ENCODE results near the gene KHDRBS2.

DNA sequence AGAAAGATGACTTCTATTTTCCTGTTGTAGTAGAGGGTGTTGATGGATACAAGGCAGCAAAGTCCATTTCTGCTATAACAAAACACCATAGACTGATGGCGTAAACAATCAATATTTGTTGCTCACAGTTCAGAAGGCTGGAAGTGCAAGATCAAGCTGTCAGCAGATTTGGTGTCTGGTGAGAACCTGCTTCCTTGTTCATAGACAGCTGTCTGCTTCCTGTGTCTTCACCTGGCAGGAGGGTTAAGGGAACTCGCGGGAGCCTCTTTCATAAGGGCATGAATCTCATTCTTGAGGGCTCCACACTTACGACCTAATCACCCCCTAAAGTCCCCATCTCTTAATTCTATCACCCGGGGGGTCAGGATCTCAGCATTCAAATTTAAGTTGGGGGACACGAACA lies 83.0 kb upstream of the ELOVL5 start:
- RAMPAGE, long total RNA = no peak
- RRBS = no CpG with 5 or more reads among the region's 6 CpGs

- RAMPAGE, long total RNA = no peak
- RRBS = no CpG with 5 or more reads among the region's 3 CpGs
Observed at GRCh38 chr6:53464731-53465054, 80.2 kb downstream of the GCLC start.

DNA sequence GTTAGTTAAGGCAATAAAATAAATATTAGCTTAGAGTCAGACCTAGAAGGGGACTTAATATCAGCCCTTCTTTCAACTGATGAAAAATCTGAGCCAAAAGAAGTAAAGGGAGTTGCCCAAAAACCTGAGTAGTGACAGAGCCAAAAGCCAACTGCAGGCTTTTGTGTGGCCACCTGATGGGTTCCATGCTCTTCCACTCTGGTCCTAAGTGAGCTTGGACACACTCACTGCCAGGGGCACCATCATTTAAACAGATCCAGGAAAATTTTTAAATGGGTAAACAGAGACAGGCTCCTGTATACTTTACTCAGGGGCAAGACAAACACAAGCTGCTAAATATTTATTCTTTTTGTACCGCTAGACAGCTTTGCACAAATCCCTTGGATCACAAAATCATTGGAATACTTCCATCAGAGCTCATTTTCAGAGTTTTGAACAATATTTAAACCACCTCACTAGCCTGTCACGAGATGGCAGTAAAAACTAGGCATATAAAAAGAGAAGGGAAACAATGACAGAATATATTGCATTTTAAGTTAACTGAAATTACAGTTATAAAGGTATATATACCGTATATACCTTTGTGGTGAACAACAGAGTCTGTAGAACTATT lies 31.4 kb downstream of the GCLC start:
- RAMPAGE, long total RNA = no peak
- RRBS = no CpG with 5 or more reads among the region's 3 CpGs

GRCh38 chr6:53532099-53532827 lies 12.6 kb downstream of the GCLC start:
- RAMPAGE, long total RNA = no peak
- RRBS = no CpG with 5 or more reads among the region's 7 CpGs

- RAMPAGE, long total RNA = no peak
- RRBS = no CpG with 5 or more reads among the region's 2 CpGs
Observed at GRCh38 chr6:53614665-53615196, 50.8 kb downstream of the KLHL31 start.

DNA sequence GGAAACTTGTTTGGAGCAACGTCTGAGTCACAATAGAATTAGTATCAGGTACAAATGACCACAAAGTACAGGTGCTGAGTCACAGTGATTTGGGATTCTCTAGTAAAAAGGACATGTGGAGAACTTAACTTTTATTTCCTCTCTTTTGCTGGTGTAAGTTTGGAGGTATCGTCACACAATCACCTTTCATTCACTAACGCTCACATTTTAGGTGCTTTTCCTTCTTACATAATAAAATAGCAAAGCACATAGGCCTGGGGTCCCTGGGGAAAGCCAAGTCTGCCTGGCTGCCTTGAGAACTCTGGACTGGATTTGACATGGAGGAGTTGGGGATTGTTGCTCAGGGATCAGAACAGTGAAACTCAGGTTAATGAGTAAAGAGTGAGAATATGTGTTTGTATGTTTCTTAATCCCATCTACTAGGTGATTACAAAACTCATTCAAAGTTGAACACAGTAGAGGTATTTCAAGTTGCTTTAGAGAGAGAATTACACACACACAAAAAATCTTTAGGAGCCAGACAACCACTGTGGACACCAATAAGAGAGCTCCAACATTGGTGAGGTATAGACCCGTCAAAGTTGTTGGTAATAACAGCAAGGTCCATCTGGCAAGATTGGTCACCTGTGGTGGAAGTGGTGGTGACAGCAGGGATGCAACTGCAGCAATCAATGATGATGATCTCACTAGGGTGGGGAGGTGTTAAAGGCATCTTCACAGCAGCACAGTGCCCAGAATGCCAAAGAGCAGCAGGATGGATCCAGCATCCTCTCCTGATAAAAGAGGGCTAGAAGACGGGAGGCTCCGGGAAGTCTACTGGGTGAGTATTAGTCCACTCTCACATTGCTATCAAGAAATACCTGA lies 49.3 kb downstream of the KLHL31 start:
- RAMPAGE, long total RNA = no peak
- RRBS = no CpG with 5 or more reads among the region's 6 CpGs

DNA sequence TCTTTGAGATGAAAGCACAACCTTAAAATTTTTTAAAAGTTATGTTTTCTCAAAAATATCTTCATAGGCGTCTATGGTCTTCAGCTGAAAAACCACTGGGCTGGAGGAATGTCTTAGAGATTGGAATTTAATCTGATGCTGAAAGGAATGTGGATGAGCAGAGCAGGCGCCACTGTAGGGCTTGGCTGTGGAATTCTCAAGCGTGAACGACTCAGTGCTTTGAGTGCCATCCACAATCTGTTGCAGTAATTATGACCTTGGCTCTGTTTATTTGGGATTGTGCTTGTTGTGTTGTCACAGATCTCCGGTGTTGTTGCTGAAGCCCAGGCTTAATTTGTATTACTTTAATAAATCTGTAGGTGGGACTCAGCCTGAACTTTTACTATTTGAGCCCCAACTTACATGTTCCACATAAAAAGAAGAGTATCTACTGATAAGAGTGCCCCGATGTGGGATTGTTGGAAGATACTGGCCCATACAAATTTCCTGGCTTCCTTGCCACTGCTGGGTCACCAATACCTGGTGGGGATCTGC lies 149.2 kb upstream of the MLIP start:
- RAMPAGE, long total RNA = no peak
- RRBS = no CpG with 5 or more reads among the region's 6 CpGs

DNA sequence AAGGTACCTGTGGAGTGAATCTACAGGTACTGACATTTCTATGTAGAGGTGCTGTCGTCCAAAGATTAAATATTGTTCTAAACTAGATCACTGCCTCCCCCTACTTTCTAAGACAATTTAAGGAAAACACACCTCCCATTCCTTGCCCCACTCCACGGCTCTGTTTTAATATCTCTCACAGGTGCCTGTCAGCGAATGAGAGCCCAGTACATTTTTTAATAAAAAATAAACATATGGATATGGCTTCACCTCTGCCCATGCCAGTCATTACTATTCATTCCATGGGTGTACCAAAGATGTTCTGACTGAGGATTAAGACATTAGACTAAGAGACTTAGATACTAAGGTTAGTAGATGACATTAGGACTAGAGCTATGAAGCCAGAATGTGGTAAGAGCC lies 57.8 kb downstream of the FAM83B start:
- RAMPAGE, long total RNA = no peak
- RRBS = no CpG with 5 or more reads among the region's 3 CpGs

DNA sequence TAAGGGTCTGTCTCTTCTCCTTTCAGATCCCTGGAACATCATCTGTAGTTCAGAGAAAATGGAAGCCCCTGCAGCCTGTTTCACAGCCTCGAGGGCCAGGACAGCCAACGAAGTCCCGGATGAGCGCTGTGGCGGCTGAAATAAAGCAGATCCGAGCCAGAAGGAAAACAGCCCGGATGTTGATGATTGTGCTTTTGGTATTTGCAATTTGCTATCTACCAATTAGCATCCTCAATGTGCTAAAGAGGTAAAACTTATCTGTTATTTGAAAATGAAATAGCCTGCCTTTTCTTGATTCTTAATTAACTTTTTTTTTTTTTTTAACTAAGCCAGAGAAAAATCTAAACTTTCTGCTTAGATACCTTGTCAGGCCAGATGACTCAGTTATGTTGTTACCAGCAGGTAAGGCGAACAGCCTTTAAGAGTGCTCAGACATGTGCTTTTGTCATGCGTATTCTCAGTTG lies 49.9 kb upstream of the GFRAL start:
- RAMPAGE, long total RNA = no peak
- RRBS = 20% methylated on average over 5 of the region's 9 CpGs

- RAMPAGE, long total RNA = no peak
- RRBS = no CpG with 5 or more reads among the region's 6 CpGs
Observed at GRCh38 chr6:56400304-56400722, 152.9 kb upstream of the COL21A1 start.

- RAMPAGE, long total RNA = no peak
- RRBS = no CpG with 5 or more reads among the region's 8 CpGs
Observed at GRCh38 chr6:56509359-56509965, 262.1 kb upstream of the COL21A1 start.

DNA sequence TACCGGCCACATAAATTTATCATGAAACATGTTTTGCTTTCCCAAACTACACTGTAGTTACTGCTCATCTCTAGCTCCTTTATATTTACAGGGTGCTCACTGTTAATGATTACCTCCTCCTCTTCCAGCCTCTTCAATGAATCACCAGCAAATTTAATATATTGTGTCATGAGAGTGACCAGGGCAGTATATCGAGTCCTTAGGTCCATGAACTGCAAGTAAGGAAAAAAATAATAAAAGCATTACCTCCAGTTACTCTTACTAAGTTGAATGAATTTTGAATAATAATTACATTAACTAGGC lies 330.3 kb downstream of the DST start:
- RAMPAGE, long total RNA = no peak
- RRBS = no CpG with 5 or more reads among the region's 2 CpGs

DNA sequence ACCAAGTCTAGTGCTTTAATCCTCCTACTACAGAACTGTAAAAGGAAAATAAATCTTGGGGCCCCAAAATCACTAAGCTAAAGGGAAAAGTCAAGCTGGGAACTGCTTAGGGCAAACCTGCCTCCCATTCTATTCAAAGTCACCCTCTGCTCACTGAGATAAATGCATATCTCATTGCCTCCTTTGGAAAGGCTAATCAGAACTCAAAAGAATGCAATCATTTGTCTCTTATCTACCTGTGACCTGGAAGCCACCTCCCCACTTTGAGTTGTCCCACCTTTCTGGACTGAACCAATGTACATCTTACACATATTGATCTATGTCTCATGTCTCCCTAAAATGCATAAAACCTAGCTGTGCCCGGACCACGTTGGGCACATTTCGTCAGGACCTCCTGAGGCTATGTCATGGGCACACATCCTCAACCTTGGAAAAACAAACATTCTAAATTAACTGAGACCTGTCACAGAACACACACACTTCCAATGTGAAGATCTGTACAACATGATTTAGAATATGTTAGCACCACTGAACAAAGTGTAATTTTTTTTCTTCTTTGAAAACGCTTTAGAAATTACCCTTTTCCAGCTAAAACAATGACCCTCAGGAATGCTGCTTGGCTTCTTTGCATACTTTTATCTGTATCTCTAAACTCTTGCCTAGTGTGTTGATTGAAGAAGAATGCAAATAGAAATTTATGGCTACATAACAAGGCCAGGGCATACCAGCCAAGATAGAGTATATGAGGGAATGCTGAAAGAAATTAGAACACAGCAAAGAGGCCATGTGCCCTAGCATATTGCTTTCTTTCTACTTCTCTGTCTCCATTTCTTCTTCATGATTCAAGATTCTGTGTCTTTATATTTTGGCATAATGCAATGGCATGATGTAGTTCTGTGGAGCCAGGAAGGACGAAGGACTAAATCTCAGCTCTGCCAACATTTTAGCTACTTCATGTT lies 227.4 kb downstream of the DST start:
- RAMPAGE, long total RNA = no peak
- RRBS = no CpG with 5 or more reads among the region's 5 CpGs

- RAMPAGE, long total RNA = no peak
- RRBS = no CpG with 5 or more reads among the region's 1 CpG
Observed at GRCh38 chr6:56842042-56842536, 112.5 kb downstream of the DST start.

- RAMPAGE, long total RNA = no peak
- RRBS = no CpG with 5 or more reads among the region's 5 CpGs
Observed at GRCh38 chr6:57054732-57055376, 8.4 kb downstream of the KIAA1586 start.

- RAMPAGE, long total RNA = no peak
- RRBS = no CpG with 5 or more reads among the region's 2 CpGs
Observed at GRCh38 chr6:57188286-57189382, 16.5 kb downstream of the BAG2 start.

- RAMPAGE, long total RNA = no peak
- RRBS = no CpG with 5 or more reads among the region's 4 CpGs
Observed at GRCh38 chr6:57423611-57424099, 106.2 kb downstream of the PRIM2 start.

GRCh38 chr6:60622108-60622532 lies 1663.9 kb downstream of the KHDRBS2 start:
- RAMPAGE, long total RNA = no peak
- RRBS = no CpG with 5 or more reads among the region's 20 CpGs

- RAMPAGE, long total RNA = no peak
- RRBS = no CpG with 5 or more reads among the region's 63 CpGs
Observed at GRCh38 chr6:62285382-62286293, at the start of gene KHDRBS2. Gene KHDRBS2, minus strand, starts transcription at chr6:62286225.

DNA sequence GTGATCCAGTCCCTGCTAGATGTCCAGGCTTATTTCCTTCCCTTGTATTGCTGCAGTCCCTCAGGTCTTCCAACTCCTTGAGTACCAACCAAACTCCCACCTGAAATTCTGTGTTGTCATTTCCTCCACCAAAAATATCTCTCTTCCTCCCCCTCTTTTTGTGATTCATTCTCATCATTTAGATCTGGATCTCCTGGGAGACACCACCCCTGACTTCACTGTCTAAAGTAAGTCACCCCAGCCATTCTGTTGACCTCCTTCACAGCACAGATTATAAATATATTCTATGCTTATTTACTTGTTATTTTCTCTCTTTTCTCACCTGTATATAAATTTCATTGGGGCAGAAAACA lies 9.0 kb upstream of the PTP4A1 start:
- RAMPAGE, long total RNA = no peak